ENCODE data around the genes TCF15, SRXN1, NSFL1C and SIRPA.

GRCh38 chr20:323945-325073 lies 1.0 kb upstream of the SOX12 start:
- RRBS = 1% methylated on average over 18 of the region's 75 CpGs
CAGE:
- cytosol, long polyA plus RNA = no peak
- long polyA plus RNA = no peak
- nucleus, long polyA plus RNA = no peak

- RRBS = no CpG with 5 or more reads among the region's 7 CpGs
CAGE:
- cytosol, long polyA plus RNA = no peak
- long polyA plus RNA = no peak
- nucleus, long polyA plus RNA = no peak
Measured at GRCh38 chr20:401731-402384, 6.2 kb upstream of the RBCK1 start.

DNA sequence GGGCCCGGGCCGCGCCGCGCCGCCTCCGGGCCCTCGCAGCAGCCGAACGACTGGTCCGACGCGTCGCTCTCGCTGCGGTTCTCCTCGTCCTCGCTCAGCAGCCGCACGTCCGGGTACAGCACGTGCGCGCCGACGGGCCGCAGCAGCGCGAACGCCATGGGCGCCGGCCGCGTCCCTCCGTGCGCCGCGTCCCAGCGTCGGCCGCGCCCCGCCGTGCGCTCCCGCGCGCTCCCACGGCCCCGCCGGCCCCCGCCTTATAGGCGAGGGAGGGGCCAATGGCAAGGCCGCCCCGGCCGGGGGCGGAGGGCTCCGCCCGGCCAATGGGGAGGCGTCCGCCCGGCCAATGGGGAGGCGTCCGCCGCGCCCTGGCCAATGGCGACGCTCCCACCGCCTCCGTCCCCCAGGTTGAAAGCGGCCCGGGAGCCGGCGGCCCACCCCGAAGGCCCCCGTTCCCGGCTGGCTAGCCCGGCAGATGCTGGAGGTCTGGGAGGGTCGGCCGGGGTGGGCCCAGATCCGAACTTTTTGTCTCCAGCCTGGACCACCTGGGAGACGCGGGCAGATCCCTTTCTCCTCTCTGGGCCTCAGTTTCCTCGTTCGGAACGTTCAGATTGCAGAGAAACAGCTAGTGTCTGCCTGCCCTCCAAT lies at the start of gene TCF15:
Gene TCF15 (minus strand): TSS at position 230 of the 645 bp plus-strand sequence.
- RRBS = 2% methylated on average over 52 of the region's 86 CpGs
CAGE:
- cytosol, long polyA plus RNA = start-site peak on the minus strand centred at position 230 of the sequence, 11 bp wide, 171 reads
- long polyA plus RNA = start-site peak on the minus strand centred at position 241 of the sequence, 32 bp wide, 102 and 91 reads in 2 replicates
- nucleus, long polyA plus RNA = start-site peak on the minus strand centred at position 230 of the sequence, 11 bp wide, 97 reads

DNA sequence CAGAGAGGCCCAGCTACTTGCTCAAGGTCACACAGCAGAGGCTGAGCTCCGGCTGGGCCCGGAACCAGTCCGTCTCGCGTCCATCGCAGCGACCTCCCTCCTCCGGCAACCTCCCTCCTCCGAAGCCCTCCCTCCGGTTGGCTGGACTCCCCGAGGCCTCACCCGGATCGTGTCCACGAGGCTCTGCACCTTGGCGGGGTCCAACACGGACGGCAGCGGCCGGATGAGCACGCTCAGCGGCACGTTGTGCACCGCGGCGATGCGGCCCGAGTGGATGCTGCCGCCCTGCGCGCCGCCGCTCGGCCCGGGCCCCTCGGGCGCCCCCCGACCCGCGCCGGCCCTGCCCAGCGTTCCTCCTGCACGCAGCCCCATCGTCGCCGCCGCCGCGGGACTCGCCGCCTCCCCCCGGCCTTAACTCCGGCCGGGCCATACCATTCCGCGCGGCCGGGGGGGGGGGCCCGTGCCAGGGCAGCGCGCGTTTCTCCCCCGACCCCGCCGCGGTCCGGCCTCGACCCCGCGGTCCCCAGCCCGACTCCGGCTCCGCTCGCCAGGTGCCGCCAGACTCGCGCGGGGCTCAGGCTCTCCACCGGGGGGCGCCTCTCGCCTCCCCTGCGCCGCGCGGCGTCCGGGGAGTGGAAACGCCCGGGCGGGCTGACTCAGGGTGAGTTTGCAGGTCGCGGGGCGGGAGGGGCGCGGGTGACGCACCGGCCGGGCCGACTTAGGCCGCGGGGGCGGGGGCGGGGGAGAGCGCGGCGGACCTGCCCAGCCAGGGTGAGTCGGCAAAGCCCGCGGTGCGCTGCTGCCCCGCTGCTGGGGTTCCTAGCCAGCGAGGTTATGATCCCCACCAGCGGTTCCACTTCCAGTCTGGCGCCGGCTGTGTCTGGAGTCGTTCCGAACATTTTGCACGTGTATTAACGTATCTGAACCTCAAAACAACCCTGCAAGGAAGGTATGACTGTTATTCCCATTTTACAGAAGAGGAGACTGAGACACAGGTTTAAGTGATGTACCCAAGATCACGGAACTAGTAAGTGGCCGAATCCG lies at the start of gene SRXN1:
Gene SRXN1 (minus strand): TSS at position 387 of the 1,044 bp plus-strand sequence.
- RRBS = 2% methylated on average over 74 of the region's 121 CpGs
CAGE:
- cytosol, long polyA plus RNA = start-site peak on the minus strand centred at position 399 of the sequence, 29 bp wide, 70 reads
- long polyA plus RNA = start-site peak on the minus strand centred at position 373 of the sequence, 30 bp wide, 72 and 62 reads in 2 replicates
- nucleus, long polyA plus RNA = no peak

- RRBS = no CpG with 5 or more reads among the region's 12 CpGs
CAGE:
- cytosol, long polyA plus RNA = start-site peak on the minus strand at chr20:775980-775984, 39 reads
- long polyA plus RNA = start-site peak on the minus strand at chr20:775972-775985, 20 and 15 reads in 2 replicates
- nucleus, long polyA plus RNA = start-site peak on the minus strand at chr20:775972-775985, 15 reads
Measured at GRCh38 chr20:775587-776325, 7.5 kb upstream of the SLC52A3 start.

DNA sequence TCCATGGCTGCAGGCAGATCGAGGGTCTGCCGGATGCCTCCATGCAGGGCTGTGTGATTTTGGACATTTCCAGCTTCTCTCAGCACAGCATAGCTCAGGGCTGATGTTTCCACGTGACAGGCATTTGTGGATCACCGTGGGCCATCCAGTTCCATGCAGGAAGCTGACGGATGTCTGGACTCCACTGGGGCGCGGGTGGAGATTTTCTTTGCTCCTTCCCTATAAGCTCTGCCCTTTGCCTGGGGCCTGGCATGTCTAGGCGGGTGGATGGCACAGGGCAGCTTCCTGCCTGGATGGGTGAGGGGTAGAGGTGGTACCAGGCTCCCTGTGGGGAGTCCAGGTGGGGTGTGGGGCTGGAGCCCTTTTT lies 10.3 kb downstream of the FAM110A start:
- RRBS = no CpG with 5 or more reads among the region's 8 CpGs
CAGE:
- cytosol, long polyA plus RNA = no peak
- long polyA plus RNA = no peak
- nucleus, long polyA plus RNA = no peak

DNA sequence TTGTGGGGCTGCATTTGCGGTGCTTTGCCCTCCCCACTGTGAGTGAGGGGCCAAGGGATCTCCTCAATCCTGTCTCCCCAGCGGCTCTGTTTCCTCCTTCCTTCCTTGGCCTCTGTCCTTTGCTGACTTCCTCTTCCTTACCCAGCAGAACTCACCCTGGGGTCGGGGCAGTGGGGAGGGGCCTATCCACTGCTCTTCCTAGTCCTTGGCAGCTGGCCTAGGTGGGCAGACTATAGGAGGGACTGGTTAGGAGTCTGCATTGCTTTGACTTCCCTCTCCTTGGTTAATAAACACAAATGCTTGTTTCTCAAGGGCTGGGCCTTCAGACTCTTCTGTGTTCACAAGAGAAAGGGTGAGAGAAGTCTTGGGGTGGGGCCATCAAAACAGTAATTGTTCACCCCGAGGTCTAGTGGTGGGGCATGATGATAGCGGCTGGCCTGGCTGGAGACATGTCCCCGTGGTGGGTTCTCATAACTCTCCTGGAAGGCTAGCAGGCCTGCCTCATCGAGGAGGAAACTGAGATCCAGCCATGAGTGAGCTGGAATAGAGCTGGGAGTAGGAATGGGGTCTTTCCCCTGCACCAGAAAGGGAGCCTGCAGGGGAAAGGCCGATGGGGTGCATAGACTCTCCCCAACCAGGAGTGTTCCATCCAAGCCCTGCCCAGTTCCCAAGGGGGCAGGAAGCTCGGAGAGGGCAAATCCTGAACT lies 12.6 kb downstream of the FAM110A start:
- RRBS = no CpG with 5 or more reads among the region's 9 CpGs
CAGE:
- cytosol, long polyA plus RNA = no peak
- long polyA plus RNA = no peak
- nucleus, long polyA plus RNA = no peak

DNA sequence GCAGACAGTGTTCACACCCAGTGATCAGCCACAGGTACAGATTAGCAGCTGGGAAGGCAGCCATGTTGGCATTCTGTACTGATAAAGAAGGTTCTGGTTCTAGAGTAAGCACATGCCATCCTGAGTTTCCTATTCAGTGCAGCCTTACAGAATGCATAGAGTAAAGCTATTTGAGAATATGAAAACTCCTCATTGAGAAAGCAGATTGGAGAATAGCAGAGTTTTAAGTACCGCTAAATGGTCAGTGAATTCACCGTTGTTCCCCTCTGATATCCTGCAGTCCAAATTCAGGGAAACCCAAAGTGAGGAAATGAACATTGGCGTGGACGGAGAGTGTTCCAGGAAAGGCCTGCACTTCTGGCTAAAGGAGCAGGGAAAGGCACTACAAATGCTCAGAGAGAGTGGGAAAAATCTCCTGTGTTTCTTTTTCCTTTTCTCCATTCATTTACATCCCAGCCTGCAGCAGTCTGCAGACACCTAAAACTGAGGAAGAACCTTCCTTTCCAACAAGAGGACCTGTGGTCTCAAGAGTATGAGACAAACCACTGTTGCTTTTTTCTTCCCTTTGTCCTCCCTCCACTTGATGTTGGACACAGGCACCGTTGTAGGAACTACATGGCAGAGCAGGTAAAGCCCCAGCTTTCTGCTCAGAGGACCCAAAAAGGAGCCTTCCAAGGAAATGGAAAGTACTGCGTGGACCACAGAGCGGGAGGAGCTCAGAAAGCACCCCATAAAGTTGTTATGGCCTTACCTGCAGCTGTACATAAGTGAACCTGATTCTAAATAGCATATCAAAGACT lies 29.7 kb downstream of the TMEM74B start:
- RRBS = no CpG with 5 or more reads among the region's 7 CpGs
CAGE:
- cytosol, long polyA plus RNA = no peak
- long polyA plus RNA = no peak
- nucleus, long polyA plus RNA = no peak

DNA sequence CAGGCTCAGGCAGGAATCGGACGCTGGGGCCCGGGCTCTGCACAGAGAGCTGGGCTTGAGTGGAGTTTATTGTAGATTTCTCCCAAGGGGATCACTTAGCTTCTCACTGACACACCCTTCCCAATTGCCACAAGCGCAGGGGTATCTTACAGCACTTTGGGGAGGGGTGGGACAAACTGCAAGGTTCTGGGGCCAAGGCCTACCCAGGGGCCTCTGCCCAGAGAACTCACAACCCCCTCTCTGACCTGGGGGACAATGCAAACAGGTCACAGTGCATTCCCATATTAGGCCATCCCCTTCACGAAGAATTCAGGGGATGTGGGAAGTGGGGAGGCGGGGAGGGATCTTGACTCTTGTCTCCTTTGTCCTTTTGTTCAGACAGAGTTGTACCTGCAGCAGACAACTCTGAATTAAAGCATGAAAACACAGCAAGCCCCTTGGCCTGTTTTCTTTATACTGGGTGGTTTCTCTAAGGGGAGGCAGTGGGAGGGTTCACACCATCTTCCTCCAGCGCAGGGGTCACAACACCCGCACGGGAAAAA lies 20.0 kb downstream of the SDCBP2 start:
- RRBS = 92% methylated on average over 3 of the region's 9 CpGs
CAGE:
- cytosol, long polyA plus RNA = no peak
- long polyA plus RNA = no peak
- nucleus, long polyA plus RNA = no peak

DNA sequence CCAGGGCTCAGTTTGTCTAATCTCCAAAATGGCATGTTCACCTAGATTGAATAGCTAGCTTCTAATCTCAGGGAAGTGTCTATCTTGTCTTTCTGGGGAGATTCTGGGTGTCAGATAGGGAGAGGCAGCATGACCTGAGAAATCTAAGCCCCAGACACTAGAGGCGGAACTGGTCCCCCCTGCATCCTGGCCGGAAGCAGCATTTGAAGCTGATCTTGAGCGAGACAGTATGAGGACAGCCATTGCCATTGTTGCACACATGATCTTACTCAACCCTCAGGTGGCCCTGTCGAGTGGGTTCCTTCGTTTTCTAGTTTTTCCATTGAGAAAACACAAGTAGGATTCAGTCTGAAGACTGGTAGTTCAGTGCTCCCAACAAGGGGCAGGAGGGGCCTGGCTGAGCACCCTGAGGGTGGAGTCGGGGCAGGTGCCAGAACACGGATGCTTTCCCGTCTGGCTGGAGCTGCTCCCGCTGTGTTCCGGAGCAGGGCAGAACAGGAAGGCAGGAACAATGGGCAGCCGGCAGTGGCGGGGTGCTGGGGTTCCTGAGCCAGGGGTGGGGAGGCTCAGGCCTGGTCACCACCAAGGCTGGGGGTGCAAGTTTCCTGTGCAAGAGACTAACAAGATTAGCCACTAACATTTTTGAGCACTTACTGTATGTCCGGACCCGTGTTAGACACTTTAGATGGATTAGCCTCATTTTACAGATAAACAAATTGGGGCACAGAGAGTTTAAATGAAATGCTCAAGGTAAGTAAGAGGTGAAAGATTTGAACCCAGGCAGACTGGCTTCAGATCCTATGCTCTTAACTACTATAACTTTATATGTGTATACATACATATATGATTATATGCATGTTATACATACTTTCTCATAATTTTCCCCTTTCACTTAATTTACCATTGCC lies 8.0 kb upstream of the SDCBP2 start:
- RRBS = no CpG with 5 or more reads among the region's 14 CpGs
CAGE:
- cytosol, long polyA plus RNA = no peak
- long polyA plus RNA = no peak
- nucleus, long polyA plus RNA = no peak

- RRBS = 82% methylated on average over 2 of the region's 6 CpGs
CAGE:
- cytosol, long polyA plus RNA = no peak
- long polyA plus RNA = no peak
- nucleus, long polyA plus RNA = no peak
Measured at GRCh38 chr20:1389500-1390146, 3.2 kb downstream of the FKBP1A start.

DNA sequence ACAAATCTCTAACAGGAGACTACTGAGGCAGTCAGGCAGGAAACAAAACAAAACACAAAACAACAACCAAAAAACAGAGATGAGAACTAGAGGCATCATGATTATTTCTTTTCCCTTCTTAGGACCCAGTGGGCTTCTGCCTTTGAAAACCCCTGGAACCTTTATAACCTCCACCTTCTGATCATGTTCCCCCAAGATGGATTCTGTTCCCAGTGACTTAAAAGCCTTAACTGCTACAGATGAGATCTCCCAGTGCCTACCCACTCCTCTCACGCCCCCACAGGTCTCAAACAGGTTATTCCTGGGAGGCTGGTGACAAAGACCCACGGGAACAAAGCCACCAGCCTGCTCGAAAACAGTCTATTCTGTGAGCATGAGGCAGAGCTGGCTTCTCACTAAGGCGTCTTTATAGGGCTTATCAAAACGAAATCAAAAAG lies 2.4 kb downstream of the FKBP1A start:
- RRBS = no CpG with 5 or more reads among the region's 5 CpGs
CAGE:
- cytosol, long polyA plus RNA = no peak
- long polyA plus RNA = no peak
- nucleus, long polyA plus RNA = no peak

GRCh38 chr20:1466755-1467374 lies at the start of gene NSFL1C:
Gene NSFL1C, minus strand, starts transcription at chr20:1466849.
- RRBS = under 1% methylated on average over 19 of the region's 58 CpGs
CAGE:
- cytosol, long polyA plus RNA = start-site peak on the minus strand at chr20:1466832-1466844, 503 reads
- long polyA plus RNA = start-site peak on the minus strand at chr20:1466831-1466849, 522 and 505 reads in 2 replicates
- nucleus, long polyA plus RNA = start-site peak on the minus strand at chr20:1466834-1466845, 407 reads

DNA sequence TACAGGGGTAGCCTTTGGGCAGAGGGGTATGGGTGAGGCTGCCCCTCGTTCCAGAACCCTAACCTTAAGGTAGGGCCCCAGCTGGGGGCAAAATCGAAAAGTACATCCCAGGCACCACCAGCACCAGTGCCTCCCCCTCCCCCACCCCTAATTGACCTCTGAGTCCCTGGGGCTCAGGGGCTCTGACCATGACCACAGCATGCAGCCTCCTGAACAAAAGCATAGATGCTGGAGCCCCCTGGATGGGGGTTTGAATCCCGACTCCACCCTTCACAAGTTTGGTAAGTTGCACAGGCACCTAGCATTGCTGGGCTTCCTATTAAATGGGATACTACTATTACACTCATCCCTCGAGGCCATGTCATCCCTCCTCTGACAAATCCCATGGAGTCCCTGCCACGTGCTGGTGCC lies 15.4 kb upstream of the SIRPA start:
- RRBS = no CpG with 5 or more reads among the region's 5 CpGs
CAGE:
- cytosol, long polyA plus RNA = no peak
- long polyA plus RNA = no peak
- nucleus, long polyA plus RNA = no peak

DNA sequence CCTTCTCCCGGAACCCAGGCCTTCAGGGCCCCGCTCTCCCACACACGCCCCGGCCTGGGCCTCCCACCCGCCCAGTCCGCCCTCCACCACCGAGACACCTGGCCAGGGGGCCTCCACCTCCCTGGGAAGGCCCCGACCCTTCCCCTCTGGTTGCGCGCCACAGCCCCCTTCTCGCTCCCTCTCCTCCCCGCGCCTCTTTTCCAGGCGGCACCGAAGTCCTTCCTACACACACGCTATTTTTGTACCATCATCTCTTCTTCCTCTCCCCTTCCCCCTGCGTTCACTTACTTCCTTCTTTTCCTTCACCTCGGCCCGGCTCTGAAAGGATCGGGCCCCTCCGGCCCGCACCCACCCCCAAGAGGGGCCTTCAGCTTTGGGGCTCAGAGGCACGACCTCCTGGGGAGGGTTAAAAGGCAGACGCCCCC lies 1.4 kb upstream of the SIRPA start:
- RRBS = 15% methylated on average over 4 of the region's 24 CpGs
CAGE:
- cytosol, long polyA plus RNA = no peak
- long polyA plus RNA = no peak
- nucleus, long polyA plus RNA = no peak

- RRBS = 1% methylated on average over 15 of the region's 68 CpGs
CAGE:
- cytosol, long polyA plus RNA = no peak
- long polyA plus RNA = no peak
- nucleus, long polyA plus RNA = start-site peak on the plus strand at chr20:1894789-1895154, 15 reads
Measured at GRCh38 chr20:1894888-1895458, at the start of gene SIRPA. Gene SIRPA, plus strand, starts transcription at chr20:1895407.

GRCh38 chr20:1913074-1913800 lies 18.0 kb downstream of the SIRPA start:
- RRBS = no CpG with 5 or more reads among the region's 6 CpGs
CAGE:
- cytosol, long polyA plus RNA = no peak
- long polyA plus RNA = no peak
- nucleus, long polyA plus RNA = no peak

GRCh38 chr20:1965383-1966099 lies 28.3 kb downstream of the PDYN start:
- RRBS = 26% methylated on average over 4 of the region's 30 CpGs
CAGE:
- cytosol, long polyA plus RNA = no peak
- long polyA plus RNA = no peak
- nucleus, long polyA plus RNA = no peak

DNA sequence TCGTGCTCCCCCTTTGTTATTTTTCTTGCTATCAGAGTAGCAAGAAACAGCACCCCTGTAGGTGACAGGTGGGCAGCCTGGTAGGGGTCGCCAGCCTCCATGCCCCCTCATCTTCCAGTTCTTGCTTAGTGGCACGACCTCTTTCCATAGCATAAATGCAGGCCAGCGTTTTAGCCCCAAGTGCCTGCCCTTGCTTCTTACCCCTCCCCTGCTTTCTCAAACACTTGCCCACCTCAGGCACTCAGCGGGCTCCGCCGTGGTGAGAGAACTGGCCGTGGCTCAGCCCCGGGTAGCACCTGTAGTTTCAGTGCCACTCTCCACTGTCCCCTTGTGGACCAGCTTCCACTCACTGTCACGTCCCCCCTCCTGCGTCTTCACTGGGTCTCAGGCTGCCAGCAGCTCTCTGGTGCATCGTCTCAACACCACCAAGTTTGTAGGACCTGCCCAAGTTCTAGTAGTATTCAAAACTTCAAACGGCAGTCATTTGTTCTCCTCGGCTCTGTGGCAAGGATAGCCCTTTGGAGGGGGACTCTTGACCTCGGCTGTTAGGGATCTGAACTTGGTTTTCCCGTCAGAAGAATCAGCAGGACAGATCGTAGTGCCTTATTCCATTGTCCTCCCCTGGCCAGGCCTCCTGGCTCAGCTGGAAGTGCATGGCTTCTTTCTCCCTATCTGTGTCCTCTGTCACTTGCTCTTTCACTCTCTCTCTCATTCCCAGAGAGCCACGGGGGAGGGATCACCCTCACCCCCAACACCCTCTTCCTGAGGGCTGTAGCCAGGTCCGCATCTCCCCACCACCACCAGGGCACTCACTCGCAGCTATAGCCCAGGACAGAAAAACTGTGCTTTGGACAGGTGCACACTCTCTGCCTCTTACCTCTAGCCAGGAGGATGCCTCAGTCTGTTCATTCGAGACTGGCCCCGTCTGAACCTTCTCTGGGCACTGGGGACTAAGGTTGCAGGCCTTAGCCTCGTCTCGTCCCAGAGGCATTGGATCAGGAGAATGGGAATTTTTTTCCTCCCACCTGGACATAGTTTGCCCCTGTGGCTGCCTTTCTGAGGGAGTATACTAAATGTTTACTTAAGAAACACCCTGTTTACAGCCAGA lies 44.7 kb downstream of the STK35 start:
- RRBS = no CpG with 5 or more reads among the region's 24 CpGs
CAGE:
- cytosol, long polyA plus RNA = no peak
- long polyA plus RNA = no peak
- nucleus, long polyA plus RNA = no peak

DNA sequence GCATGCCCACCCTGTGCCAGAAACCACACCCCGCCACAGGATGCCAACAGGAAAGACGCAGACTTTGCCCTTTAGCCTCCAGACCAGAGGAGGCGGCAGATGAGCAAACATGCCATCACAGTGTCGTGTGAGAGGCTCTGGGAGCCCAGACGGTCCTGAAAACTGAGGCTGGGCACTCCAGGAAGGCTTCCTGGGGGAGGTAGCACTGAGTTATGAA lies 34.7 kb upstream of the TGM3 start:
- RRBS = no CpG with 5 or more reads among the region's 5 CpGs
CAGE:
- cytosol, long polyA plus RNA = no peak
- long polyA plus RNA = no peak
- nucleus, long polyA plus RNA = no peak